Right common carotid artery plus branches (tissue), 1 donor: ENCODE data around the genes CRYGA and C2orf80.

GRCh38 chr2:207136333-207137161 lies 29.2 kb downstream of the KLF7 start:
- PRO-cap, result no peak

GRCh38 chr2:207337804-207338611 lies 172.3 kb upstream of the KLF7 start:
- PRO-cap, result no peak

DNA sequence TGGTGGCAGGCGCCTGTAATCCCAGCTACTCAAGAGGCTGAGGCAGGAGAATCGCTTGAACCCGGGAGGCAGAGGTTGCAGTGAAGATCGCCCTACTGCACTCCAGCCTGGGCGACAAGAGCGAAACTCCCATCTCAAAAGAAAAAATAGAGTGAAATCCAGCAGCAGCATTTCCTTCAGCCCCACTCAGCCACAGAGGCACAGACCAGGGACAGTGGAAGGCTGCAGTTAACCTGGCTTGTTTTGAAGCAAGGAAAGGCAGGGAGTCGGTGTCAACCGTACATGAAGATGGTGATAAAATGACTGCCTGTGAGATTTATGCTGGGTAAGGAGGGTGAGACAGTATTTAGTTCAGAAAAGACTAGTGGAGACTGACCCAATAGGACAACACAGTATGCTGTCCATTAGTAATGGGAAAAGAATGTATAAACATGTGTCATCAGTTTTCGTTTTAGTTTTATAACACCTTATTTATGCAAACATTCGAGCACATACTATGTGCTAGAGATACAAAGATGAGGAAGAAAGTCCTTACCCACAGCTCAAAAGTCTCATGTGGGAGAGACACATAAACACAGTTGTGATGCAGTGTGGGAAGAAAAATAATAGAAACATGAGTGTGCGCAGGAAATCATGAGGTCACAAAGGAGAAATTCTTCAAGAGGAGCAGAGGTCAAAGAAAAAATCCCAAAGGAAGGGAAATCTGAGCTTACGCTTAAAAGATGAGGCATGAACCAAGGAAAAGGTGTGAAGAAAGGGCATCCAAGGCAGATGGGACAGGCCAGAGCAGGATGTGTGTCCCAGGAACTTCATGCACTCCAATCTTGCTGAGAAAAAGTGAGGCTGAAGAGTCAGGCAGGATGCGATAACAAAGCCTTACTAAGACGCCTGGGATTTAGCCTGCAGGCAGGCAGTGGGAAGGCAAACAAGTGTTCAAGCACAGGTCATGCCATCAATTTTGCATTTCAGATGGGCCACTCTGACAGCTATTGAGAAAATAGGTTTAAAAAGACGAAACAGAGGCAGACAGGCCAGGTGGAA lies 8.2 kb downstream of the METTL21A start:
- PRO-cap, result no peak

- PRO-cap, result no peak
Measured at GRCh38 chr2:207681242-207682182, 29.9 kb upstream of the CCNYL1 start.

DNA sequence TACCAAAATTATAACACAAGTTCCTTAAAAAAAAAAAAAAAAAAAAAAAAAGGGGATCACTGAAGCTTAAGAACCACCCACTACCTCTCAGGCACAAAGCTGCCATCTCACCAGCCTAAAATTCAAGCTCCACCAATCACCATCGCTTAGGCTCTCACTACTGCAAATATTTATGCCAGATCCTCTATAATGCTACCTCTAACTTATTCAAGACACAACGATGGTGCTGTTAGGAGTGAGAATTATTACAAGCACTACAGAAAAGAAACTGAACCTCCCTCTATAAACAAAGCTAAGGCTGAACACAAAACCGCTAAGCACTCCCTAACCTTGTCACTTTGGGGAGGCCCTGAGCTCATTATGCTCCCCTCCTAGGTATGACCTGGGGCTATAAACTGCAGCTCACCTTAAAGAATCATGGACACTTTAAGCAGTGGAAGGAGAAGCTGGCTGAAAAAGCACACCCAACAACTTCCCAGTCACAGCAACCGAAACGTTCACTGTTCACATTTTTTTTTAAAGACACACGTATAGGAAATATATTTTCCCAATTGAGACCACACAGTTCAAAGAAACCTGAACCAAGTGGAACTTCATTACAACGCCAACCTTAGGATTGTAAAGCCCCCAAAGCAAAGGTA lies 3.5 kb downstream of the FZD5 start:
- PRO-cap, result no peak

GRCh38 chr2:207827970-207829038 lies 58.6 kb upstream of the FZD5 start:
- PRO-cap, result no peak

- PRO-cap, result no peak
Measured at GRCh38 chr2:208001135-208001887, 24.0 kb downstream of the PLEKHM3 start.

DNA sequence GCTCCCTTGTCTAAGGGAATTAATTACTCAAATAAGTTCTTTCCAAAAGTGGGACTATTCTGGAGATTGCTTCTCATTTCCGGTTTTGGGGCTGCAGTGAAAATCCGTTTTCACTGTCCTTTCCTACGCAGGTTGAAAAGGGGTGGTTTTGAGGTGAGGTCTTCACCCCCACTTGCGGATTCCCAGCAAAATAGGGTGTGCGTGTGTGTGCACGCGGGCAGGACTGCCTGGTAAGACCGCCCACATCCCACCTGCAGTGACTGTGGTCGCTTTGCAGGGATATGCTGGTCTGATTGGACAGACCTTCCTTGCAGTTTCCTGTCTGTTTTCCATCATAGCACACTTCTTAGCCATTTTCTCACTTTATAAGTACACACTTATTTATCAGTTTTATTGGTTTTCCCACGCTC lies 519 bp upstream of the PLEKHM3 start:
- PRO-cap, result no peak

GRCh38 chr2:208163422-208163652 lies at the start of gene CRYGA:
Gene CRYGA (minus strand): TSS chr2:208163589.
- PRO-cap, result no peak

- PRO-cap, result no peak
Measured at GRCh38 chr2:208189712-208190623, at the start of gene C2orf80. Gene C2orf80 (minus strand): TSS chr2:208190030.

DNA sequence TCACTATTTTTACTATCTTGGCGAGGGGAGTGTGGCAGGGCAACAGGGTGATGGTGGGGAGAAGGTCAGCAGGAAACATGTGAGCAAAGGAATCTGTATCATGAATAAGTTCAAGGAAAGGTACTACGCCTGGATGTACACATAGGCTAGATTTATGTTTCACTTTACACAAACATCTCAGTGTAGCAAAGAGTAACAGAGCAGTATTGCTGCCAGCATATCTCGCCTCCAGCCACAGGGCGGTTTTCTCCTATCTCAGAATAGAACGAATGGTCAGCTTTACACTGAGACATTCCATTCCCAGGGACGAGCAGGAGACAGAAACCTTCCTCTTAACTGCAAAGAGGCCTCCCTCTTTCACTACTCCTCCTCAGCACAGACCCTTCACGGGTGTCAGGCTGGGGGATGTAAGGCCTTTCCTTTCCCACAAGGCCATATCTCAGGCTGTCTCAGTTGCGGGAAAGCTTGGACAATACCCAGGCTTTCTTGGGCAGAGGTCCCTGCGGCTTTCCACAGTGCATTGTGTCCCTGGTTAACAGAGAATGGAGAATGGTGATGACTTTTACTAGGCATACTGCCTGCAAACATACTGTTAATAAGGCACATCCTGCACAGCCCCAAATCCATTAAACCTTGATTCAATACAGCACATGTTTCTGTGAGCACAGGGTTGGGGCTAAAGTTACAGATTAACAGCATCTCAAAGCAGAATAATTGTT lies 2.2 kb upstream of the IDH1 start:
- PRO-cap, result no peak

- PRO-cap, result no peak
Measured at GRCh38 chr2:208267546-208268045, 1.5 kb downstream of the PIKFYVE start.

GRCh38 chr2:208307268-208307799 lies 41.3 kb downstream of the PIKFYVE start:
- PRO-cap, result no peak

GRCh38 chr2:209368937-209369308 lies 54.9 kb upstream of the MAP2 start:
- PRO-cap, result no peak

- PRO-cap, result no peak
Measured at GRCh38 chr2:209424609-209425311, 913 bp downstream of the MAP2 start.

- PRO-cap, result no peak
Measured at GRCh38 chr2:209495677-209496462, 72.0 kb downstream of the MAP2 start.

DNA sequence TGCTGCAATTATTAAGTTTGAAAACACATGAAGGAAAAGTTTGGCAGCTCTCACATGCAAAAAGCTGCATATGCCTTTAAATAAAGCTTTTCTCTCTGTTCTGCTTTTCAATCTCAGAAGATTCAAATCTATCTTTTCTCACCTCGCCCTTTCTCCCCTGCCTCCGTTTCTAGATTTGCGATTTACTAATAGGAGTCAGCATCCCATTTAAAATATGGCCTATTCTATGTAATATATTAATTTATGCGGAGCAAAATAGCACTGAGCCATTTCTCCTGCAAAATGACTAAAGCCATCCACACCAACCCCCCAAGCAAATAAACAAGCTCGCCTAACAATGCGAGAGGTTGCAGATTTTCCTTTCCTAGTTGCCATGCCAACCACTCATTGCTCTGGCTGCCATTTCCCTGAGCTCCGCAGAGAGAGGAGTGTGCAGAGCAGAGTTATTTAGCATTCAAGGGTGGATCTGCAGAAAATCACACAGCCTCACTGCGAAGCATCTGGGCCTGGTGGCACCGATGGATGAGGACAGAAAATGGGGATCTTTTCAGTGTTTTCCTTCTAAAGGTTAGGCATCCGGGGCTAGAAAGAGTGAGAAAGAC lies 110.5 kb upstream of the UNC80 start:
- PRO-cap, result no peak

DNA sequence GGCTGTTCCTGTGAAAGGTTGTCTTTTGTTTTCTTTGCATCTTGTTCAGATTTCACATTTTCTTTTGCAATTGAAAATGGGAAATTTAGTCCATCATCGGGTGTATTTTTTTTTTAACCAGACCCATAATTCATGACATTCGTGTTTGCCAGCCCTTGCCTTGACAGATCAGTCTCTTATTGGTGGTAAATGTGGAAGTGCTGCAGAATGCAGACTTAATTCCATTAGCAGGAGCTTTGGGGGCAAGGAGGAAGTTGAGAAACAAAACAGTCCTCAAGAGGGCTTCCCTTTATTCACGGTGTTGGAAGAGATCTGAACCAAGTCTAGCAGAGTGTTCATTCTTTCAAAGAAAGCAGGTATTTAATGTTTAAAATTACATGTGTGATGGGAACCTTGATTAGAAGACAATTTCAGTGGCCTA lies 16.6 kb upstream of the RPE start:
- PRO-cap, result no peak

- PRO-cap, result no peak
Measured at GRCh38 chr2:210162495-210163120, 8.6 kb downstream of the KANSL1L start.

- PRO-cap, result no peak
Measured at GRCh38 chr2:210181293-210182232, 10.4 kb upstream of the KANSL1L start.